AG10803 (cell line): ENCODE data around the gene METTL8.

- RRBS, result 2% methylated on average over 16 of the region's 59 CpGs
These were observed at the start of gene METTL8 for GRCh38 chr2:171433631-171434400. Gene METTL8, minus strand, starts transcription at chr2:171433990.

DNA sequence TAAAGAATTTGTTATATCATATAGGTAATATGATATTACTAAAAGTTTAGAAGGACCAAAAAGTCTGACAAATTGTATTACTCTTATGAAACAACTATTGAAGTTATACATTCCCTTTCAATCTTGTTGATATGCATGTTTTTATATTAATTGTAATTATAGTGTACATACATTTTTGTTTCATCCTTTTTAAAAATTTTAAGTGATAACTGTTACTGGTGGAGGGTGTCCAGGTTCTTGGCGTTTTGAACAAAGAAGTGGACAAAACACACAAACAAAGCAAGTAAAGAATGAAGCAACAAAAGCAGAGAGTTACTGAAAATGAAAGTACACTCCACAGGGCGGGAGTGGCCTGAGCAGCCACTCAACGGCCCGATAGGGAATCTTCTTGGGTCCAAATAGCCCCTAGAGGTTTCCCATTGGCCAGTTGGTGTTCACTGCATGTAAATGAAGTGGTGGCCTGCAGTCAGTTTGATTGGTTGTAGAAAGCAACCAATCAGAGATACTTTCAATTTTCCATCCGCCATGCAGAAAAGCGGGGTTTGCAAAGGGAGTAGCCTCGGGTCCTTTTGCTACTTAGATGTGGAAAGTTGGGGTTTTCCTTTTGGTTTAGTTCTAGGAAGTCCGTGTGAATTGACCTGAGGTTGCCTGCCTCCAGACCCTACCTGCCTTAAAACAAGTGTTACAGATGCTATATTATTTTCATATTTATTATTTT lies 31.5 kb downstream of the CYBRD1 start:
- RRBS, result no CpG with 5 or more reads among the region's 8 CpGs

GRCh38 chr2:171556643-171557038 lies 34.4 kb downstream of the CYBRD1 start:
- RRBS, result no CpG with 5 or more reads among the region's 1 CpG

- RRBS, result no CpG with 5 or more reads among the region's 13 CpGs
These were observed 912 bp downstream of the HAT1 start for GRCh38 chr2:171923145-171923600.

GRCh38 chr2:171956130-171956950 lies 34.1 kb downstream of the HAT1 start:
- RRBS, result no CpG with 5 or more reads among the region's 8 CpGs

- RRBS, result 13% methylated on average over 3 of the region's 32 CpGs
These were observed 3.3 kb downstream of the DLX1 start for GRCh38 chr2:172088391-172089136.

DNA sequence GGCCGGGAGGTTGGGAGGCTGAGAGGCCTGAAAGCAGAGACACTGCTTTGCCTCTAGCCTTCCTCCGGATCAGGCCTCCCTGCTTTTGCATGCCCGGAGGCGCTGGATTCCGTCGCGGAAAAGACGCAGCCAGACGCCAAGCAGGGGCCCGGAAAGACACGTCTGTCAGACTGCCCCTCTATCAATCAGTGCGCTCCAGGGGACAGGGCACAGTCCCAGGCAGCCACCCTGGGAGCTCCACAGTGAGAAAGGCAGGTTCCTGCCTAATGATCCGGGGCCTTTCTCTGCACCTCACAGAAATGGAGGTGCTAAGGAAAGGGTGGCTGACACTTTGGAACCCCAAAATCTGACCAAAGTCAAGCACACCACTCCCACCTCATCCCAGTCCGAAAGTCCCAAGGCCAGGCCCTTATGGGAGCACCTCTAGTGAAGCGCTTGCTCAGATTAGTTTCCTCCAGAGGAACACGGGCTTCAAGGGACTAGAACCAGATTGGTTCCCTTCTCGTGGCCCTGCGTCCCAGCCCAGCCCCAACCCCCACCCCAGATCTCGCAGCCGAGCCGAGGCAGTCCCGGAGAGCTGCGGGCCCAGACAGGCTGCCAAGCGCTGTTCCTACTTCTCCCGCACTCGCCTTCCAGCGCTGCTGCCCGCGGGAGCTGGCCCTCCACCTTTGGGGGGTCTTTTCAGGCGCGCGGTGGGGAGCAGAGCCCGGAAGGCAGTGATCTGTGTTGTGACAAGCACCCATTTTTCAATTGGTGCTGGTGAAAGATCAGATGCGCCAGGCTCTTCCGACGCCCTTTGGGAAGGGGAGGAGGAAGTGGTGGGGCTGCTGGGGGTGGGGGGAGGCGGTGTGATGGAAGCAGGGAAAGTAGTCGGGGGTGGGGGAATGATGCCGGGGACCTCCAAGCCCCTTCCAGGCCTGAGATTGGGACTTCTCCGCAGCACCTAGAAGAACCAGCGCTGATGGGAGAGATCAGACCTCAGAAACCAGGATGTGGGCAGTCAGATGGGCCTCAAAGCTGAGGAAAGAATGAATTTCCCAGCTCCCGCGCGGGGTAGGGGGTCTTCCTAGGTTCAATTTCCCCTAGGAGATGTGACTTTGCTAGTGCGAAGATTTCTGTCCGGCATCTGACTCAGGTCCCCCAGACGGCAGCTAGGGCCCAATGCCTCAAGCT lies 5.2 kb downstream of the DLX1 start:
- RRBS, result 36% methylated on average over 11 of the region's 47 CpGs

GRCh38 chr2:172233821-172234527 lies 131.3 kb upstream of the DLX2 start:
- RRBS, result no CpG with 5 or more reads among the region's 5 CpGs

DNA sequence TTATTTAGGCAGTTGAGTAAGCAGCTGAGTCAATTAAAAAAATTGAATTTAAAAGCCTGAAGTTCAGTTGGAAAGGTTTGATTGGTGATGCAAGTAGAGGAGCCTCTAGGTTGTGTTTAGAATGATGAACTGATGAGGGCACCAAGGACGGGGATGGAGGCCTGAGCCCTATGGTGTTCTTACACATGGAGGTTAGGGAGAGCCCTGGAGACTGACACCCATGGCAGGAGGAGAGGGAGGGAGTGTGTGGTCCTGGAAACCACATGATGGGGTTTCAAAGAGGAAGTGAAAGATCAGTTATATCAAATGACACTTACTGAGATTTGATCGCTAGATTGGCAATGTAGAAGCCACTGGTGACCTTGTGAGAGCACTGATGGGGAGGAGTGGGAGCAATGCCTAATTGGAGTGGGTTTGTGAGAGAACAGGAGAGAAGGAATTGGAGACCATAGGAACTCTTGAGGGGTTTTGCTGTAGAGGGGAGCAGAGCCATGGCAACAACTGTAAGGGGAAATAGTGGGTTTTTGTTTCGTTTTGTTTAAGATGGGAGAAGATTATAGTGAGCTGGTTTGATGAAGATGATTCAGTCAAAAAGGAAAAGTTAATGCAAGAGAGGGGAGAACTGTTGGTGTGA lies 10.3 kb downstream of the ITGA6 start:
- RRBS, result no CpG with 5 or more reads among the region's 3 CpGs

- RRBS, result no CpG with 5 or more reads among the region's 3 CpGs
These were observed 59.8 kb upstream of the PDK1 start for GRCh38 chr2:172496070-172496511.

- RRBS, result no CpG with 5 or more reads among the region's 3 CpGs
These were observed 23.2 kb downstream of the PDK1 start for GRCh38 chr2:172578919-172579611.

DNA sequence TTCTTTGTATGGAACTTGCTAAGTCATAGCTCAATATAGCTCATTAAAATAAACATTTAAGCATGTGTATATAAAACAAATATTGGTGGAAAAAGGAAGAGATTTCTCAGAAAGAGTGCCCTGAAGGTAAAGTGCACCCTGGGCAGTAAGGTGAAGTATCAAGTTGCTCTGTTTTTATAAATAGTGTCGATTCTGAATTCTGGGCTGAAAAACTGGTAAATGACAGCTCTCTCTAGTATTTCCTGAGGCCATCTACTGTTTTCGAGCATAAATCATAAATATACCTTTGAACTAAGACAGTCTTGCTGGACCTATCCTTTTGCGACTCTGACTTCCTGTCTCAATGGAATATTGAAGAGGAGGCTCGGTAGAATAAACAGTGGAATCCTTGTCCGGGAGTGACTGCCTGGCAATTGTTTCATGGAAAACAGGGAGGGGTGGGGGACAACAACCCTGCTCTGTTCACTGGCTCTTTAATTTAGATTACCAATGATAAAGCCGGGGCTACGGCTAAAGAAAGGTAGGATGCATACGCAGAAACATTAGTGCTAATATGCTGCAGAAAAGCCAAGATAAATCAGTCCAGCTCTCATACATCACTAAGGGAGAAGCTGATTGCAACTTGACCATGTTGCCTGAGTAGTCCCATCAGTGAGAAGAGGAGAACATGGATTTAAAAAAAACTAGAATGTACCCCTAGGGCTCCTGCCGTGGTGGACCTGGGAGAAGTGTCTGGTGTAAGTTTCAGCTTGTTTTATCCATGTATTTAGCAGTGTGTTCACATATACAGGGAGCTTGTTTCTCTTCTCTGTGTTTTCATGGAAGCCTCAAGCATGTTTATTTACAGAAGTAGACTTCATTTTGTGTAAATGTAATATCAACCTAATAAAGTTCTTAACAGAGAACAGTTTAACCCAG lies 124.2 kb downstream of the RAPGEF4 start:
- RRBS, result 38% methylated on average over 2 of the region's 9 CpGs

GRCh38 chr2:172966973-172967602 lies 108.6 kb upstream of the MAP3K20 start:
- RRBS, result no CpG with 5 or more reads among the region's 15 CpGs

DNA sequence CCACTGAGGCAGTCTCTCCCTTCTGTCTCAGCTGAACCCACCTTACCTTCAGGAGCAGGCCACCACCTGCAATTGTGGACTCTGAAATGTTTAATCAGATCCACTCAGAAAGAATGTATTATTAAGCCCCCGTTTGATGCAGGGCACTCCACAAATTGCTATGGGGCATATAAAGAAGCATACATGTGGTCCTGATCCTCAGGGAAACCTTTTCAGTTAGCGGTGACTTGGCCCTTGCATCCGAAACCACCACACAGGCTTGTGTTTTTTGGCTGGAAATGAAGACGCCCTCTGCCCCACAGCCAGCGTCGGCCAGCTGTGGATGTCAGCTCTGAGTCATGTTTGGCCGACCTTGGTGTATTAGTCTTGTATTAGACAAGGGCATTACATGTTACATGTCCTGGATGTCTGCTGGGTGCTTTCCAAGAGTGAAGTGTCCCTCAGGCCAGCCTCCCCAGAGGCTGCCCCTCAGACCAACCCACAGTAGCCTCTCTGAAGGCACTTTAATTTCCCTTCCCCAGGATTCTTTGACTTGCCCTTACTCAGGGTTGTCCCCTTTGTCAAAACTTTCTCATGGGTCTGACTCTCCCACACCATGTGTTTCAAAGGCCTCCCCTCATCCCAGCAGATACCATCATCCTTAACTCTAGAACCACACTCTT lies 107.5 kb upstream of the MAP3K20 start:
- RRBS, result no CpG with 5 or more reads among the region's 7 CpGs

DNA sequence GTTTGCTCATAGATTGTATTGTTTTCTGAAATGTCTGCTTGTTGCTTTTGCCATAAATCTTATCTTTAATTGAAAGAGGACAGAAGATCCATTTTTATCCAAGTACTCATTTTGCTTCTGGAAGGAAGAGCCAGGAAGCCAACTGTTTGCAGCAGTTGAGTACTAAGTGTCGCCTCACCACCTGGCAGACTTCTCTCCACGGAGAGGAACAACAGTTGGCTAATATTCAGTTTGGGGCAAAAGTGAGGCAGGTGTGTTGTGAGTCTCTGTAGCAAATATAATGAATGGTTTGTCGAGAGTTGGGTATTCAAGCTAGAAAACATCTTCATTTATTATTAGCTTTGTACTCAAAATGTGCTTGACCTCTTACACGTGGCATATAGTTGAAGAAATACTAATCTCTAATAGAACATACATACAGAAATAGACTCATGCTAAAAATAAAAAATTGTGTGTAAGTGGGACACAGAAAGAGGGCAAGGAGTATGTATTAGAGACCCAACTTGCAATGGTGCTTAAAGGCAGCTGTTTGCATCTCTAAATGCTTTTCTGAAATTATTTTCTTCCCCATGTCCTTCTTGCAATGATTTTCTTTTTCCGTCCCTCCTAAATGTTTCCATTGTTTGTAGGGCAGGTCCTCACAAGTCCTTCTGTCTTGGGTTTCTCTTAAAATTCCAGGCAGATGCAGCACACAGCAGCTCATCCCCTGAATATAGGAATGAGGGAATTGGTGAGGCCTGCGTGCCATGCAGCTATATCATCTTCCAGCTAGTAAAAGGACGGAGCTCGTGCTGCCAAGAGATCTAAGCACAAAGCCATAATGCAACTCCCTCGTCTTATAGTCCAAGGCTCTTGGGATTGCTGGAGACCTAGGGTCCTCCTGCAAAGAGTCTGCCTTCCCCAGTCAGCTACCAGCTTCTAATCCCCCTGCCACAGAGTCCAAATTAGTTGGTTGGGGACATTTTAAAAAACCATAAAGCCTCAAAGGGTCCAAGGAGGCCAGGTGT lies 44.8 kb upstream of the MAP3K20 start:
- RRBS, result no CpG with 5 or more reads among the region's 9 CpGs

- RRBS, result no CpG with 5 or more reads among the region's 5 CpGs
These were observed 15.5 kb upstream of the MAP3K20 start for GRCh38 chr2:173059978-173060636.

DNA sequence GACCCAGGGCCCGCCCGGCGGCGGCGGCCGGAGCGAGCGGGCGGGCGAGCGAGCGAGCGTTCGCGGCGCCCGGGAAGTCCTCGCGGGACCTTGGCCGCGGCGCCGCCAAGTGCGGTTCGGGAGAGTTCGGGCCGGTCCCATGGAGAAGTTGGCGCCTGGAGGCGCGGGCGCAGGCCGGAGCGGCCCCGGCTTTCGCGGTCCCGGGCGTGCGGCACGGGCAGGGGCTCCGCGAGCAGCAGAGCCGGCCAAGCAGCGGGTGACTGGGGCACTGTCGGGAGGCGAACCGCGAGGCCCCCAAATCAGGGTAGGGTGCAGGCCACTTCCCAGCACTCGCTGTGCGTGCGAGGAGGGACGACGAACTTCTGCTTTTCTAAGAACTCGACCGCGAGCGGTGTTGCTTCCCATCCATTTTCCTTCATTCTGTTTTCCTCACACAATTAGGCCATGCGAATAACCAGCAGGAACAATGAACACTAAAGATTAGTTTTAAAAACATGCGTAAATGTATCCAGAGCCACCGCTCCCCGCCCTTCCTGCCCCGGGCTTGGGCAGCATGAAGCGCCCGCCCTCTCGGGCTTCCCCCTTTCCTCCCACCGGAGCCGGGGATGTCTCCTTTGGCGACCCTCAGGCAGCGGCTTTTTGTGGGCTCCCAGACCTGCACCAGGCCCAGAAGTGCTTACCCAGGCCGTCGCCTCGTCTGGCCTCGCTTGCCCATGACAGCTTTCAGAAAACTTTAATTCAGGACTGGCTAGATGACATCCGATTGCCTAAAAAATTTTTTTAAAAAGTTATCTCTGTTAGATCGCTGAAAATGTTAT lies 716 bp downstream of the MAP3K20 start:
- RRBS, result 1% methylated on average over 37 of the region's 75 CpGs

DNA sequence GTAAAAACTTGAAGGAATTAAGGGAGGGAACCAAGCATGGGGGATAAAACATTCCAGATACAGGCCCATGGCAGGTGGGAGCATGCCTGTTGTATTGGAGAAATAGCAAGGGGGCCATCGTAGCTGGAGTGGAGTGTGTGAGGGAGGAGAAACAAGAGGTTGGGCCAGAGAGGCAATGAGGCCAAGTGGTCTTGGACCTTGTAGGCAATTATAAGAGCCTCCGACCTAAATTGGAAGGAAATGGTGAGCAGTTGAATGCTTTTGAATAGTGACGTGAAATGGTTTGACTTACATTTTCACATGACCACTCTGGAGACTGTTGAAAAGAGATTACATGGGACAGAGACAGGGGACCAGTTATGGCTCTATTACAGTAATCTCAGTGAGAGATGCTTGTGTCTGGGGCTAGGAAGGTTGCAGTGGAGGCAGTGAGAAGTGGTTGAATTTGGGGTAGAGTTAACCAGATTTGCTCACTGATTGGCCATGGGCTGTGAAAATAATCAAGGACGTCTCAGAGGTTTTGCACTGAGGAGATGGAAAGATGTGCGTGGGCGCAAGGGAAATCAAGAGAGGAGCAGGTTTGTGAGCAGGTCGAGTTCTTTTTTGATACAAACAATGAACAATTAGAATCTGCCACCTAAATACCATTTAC lies 29.3 kb downstream of the MAP3K20 start:
- RRBS, result no CpG with 5 or more reads among the region's 7 CpGs

GRCh38 chr2:173220964-173221638 lies 133.6 kb upstream of the CDCA7 start:
- RRBS, result no CpG with 5 or more reads among the region's 3 CpGs

DNA sequence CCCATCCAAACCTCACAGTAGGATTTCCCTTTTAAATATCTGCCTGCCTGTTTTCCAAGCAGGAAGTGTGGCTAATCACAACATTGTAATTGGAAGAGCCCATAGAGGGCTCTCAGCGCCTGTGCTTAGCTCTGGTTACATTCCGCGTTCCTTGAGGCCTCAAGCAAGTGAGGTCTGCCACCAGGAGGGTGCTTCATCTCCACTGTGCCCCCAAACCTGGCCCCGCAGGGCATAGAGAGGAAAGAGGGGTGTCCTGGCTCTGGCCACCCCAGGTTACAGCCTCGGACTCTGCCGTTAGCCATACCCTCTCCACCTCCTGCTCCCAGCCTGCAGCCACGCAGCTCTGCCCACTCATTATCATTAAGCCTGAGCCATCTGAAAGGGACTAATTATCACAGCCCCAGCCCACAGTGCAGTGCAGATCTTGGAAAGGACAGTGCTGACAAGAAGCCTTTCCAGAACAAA lies 214.8 kb downstream of the SP3 start:
- RRBS, result no CpG with 5 or more reads among the region's 7 CpGs